REH cell (cell line): ENCODE results near the gene PEX10.

GRCh38 chr1:2304786-2305590, 76.9 kb downstream of the SKI start:
- PRO-cap: no peak

- PRO-cap: no peak
These were observed 78.3 kb downstream of the SKI start for GRCh38 chr1:2306523-2306675.

- PRO-cap: no peak
These were observed 77.5 kb downstream of the MORN1 start for GRCh38 chr1:2313779-2314309.

DNA sequence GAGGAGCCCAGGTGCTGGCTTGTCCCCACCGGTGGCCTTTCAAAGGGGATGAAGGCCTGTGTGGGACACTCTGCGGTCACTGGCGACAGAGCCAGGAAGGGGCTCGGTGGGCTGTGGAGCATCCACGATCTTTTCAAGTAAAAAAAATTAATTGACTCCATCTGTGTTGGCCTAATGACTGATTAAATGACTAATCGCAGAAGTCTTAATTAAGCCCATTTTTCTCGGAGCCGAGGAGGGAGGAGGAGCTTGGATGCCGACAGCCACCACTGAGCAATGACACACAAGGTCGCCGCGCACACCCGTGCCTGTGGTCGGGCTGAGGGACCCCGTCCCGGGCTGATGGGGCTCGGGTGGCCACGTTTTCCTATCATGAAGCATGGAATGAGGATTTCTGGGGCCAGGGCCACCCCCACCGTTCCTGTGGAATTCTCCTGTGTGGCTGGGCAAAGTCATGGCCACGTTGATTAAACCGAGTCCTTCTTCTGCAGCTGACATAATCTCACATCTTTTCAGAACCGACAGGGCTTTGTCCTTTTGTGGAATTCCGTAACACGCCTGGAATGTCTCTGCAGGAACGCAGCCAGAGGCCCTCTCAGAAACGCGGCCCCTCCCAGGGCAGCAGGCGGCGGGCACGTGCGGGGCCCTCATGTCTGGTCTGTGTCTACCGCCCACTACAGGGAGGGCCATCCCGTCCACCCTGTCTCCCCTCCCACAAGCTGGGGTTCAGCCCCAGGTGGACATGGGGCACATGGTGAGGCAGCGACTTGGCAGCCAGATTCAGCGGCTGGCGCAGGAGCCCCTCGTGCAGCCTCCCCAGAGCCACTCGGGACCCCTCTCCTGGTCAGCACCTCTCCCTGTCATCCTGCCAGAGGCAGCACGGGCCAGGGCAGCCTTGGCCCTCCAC, 60.7 kb downstream of the MORN1 start:
- PRO-cap: no peak

GRCh38 chr1:2384067-2384962, 7.0 kb downstream of the MORN1 start:
- PRO-cap: no peak

DNA sequence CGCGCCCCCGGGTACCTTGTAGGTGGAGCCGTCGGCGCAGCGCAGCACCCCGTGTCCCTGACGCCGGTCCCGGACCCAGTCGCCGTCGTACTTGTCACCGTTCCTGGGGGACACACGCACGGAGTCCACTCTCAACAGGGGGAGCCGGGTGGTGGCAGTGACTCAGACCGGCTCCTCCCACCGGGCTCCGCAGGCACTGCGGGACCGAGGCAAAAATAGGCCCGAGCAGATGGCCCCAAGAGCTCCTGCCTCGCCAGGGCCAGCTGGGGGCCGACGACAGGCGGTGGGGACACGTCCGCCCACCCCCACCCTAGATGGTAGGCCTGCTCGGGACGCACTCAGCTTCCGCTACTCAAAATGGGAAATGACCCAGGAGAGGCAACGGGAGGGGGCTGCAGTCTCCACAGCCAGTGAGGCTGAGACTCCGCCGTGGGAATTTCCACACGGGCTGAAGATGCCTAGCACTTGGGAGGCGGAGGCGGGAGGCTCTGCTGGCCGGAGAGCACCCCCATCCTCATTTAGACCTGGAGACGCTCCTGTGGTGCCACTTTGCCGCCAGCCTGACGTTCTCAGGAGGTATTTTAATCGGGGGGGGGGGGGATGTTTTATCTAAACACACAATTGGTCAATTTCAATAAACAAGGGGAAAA, 6.3 kb downstream of the MORN1 start:
- PRO-cap: no peak

DNA sequence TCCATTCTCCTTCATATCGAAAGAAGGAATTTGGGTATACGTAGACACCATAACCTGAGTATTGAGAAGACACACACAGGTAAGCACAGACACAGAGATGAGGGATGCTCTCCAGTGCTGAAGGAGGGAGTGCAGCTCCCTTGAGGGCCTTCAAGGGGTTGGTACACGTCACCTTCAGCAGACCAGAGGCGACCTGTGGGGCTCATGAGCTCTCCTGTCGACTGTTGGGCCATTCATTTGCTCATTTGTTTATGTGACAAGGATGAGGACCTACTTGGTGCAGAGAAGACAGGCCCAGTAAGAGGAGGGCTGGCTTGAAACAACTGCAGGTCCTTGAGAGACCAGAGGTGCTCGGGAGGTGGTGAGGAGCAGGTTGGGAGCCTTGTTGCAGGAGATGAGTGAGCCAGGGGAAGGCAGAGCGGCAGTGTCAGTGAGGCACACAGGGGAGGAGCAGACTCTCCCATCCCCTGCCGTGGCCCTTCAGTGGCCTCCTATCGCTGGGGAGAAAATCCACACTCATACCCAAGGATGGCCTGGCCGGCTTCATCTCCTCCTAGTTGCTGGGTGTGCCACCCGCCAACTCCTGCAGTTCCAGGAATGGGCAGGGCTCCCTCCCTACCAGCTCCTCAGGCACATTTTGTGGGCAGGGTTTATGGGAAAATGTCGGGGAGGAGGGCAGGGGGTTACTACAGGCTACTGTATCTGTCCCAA, 1.3 kb downstream of the MORN1 start:
- PRO-cap: no peak

- PRO-cap: no peak
These were observed 3.4 kb downstream of the PEX10 start for GRCh38 chr1:2408833-2409396.

DNA sequence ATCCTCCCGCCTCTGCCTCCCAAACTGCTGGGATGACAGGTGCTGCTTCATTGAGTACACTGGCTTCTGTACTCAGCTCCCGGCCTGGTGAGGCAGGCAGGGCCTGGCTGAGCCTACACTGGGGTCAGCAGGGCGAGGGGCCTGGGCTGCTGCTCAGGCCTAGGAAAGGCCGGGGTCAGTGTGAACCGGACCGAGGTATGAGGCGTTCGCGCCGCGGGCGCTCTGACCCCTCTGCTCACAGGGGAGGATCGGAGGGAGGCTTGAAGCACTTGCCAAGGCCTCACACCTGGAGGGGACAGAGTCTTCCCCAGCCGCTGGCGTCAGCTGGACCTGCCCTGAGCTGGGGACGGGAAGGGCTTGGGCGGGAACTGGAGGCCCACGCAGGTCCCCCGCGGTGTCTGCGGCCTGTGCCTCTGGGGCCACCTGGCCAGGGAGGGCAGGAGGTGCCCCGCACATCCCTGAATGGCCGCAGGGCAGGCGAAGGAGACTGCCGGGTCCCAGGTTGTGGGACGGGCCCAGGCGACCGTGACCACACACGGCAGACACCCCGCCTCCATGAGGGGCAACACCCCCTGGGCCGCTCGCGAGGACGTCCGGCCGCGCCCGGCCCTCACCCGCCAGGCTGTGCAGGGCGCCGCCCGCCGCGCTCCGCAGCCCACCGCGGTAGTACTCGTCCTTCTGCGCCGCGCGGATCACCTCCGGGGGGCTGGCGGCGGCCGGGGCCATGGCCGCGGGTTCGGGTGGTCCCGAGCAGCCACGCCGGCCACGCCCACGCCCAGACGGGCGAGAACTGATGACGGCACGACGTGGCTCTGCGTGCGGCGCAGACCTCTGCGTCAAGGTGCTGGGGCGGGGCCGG, at the start of gene PEX10:
TSS of gene PEX10 (minus strand) at position 788 of the 859 bp plus-strand sequence.
- PRO-cap: bidirectional peak, plus-strand start outside the sequence, minus-strand start at position 767 of the sequence

GRCh38 chr1:2508308-2509065, 17.9 kb downstream of the PANK4 start:
- PRO-cap: no peak

- PRO-cap: no peak
These were observed 941 bp downstream of the PANK4 start for GRCh38 chr1:2525424-2525885.

- PRO-cap: no peak
These were observed 384 bp upstream of the PANK4 start for GRCh38 chr1:2526863-2527097.

- PRO-cap: no peak
These were observed 803 bp downstream of the HES5 start for GRCh38 chr1:2529073-2529846.

GRCh38 chr1:2541438-2542155, 11.5 kb upstream of the HES5 start:
- PRO-cap: no peak

DNA sequence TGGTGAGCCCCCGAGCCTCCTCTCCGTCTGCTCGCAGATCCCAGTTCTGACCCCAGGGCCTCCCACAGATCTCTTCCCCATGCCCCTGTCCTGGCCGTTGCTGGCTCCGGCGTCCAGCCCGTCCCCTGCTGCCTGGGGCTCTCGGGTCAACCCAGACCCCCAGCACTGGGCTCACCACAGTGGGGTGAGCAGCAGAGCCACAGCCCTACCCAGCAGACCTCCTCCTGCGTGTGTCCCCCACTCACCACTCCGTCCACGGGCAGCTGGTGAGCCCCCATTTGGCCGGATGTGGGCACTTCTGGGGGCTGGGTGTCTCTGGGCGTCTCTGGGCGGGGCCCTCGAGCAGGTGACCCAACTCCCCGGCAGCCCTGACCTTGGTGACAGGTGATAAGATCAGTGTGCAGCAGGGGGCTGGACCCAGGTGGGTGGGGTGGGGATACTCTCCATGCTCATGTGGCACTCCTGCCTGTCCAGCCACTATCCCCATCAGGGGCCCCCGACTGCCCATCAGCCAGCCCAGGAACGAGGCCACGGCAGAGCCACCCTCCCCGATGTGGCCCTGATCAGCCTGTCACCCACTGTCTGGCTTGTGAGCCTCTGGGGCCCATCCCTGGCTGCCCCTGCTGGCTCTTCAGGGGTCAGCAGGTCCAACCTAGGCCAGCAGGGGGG, 695 bp downstream of the TNFRSF14 start:
- PRO-cap: no peak

GRCh38 chr1:2559493-2559990, 3.4 kb downstream of the TNFRSF14 start:
- PRO-cap: no peak

GRCh38 chr1:2561563-2562001, 5.4 kb downstream of the TNFRSF14 start:
- PRO-cap: no peak

GRCh38 chr1:2577399-2578095, 9.0 kb upstream of the PRXL2B start:
- PRO-cap: bidirectional peak, plus-strand start at chr1:2577827, minus-strand start at chr1:2577849

DNA sequence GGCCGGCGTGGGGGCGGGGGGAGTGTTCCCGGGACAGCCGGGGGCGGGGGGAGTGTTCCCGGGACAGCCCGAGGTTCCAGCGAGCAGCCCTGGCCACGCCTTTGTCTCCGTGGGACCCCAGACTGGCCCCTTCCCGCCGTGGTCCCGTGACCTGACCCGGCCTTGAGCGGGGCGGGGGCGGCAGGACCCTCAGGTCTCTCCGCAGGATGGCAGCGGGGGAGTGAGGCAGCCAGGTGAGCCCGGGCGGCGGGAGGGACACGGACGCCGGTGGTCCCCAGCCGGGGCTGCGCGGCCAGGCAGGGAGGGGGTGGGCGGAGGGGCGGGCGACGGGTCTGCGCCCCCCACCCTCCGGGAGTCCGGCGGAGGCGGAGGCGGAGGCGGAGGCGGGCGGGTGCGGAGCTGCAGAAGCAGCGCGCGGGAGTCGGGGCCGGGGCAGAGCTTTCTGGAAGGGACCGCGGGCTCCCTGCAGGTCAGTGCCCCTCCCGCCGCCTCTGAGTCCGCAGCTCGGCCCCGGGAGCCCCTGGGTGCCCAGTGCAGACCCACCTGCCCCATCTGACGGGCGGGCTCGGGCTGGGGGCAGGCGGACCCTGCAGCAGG, 4.0 kb downstream of the MMEL1 start:
- PRO-cap: no peak

DNA sequence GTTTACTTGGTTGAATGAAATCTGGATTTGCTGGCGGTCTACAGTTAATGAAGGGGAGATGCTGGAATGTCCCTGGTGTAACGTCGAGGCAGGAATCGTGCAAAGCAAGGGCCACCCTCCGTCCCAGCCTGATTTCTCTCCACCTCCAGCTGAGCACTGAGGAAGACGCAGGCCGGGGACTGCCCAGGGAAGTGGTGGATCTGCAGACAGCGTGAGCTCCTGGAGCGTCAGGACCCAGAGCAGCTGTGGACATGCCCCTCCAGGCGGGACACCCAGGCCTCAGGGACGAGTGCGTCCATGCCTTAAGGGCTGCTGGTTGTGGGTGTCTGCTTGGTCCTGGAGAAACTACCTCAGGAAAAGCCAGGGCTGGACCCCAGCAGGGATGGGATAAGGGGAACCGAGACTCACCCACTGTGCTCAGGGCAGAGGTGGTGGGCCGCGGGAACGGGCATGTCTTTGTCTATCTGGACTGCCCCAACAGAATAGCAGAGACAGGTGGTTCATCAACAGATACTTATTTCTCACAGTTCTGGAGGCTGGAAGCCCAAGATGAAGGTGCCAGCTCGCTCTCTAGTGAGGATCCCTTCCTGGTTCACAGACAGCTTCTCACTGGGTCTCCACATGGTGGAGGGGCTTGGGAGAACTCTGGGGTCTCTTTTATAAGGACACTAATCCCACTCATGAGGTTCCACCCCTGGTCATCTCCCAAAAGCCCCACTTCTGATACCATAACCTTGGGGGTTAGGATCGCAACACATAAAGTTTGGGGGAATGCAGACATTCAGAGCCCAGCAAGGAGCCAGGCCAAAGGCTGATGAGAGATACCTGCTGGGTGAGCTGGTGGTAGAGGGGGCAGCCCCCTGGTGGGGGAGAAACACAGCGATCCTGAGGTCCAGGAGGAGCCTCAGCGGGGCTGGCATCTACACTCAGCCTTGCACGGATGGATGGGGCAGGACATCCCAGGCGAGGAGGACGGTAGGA, 5.9 kb upstream of the MMEL1 start:
- PRO-cap: no peak